ENCODE measurements around a stretch of chr7.

DNA sequence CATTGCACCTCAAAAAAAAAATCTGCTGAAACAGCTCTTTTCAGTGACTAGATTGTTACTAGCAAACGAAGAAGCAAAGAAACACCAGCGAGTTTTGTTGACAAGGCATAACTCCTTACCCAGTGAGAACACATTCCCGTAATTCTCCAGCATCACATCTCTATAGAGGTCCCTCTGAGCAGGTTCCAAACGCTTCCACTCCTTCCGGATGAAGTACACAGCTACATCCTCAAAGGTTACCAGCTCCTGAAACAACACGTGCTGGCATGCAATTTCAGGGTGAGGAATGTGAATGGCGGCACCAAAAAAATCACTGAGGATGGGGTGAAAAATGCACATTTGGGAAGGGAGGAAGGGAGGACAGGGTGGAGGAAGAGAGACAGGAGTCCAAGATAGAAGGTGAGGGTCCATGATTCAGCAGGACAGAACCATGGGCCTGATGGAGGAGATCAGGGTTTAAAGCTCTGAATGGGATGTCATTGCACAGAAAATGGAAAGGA, 6.5 kb downstream of the ZNF3 start:
- PRO-cap: no peak

DNA sequence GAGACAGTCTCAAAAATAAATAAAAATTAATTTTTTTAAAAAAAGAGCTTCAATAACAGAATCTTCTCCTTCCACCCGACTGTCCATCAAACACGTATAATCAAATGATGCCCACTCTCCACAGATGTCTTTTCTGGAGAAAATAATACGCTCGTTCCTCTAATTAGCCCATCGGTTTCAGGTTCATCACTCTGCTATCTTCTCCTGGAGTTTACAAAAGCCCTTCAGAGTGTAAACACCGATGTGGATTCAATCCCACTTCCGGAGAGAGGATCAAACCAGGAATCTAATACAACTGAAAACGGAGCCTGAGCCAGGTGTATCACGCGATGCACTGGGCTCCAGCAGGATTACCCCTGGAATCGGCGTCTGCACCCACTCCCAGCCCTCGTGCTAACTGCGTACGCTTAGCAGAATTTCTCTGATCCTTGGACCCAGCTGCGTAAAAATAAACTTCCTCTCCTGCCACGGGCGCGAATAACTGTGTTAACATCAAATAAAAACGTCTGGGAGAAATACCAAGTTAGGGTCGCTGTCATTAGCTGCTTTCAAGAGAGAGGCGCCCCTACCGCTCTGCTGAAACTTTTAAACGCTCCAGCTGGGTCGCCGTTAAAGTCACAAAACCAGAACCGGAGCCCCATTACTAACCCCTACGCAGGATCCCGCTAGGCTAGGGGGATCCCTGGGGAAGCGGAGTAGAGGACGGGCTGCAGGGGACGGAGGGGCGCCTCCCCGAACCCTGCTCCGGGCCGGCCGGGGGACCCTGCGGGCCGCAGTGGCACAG, 548 bp downstream of the ZNF3 start:
- PRO-cap: unidirectional peak, plus-strand start at position 294 of the sequence

DNA sequence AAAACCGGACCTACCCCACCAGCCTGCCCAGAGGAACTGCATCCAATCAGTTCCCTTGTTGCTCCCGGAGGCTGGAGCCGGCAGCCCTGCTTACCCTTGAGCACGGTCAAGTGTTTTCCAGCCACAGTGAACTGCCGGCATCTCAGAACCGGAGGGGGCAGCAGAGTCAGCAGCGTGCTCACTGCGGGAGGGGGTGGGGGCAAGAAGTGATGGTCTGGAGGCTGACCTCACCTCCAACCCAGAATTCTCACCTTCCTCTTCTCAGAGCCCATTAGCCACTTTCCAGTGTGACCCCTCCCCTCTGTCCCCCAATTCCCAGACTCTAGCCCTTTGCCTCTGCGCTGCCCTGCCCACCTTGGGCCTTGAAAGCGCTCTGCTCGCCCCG, 1.3 kb downstream of the TRAPPC14 start:
- PRO-cap: no peak

DNA sequence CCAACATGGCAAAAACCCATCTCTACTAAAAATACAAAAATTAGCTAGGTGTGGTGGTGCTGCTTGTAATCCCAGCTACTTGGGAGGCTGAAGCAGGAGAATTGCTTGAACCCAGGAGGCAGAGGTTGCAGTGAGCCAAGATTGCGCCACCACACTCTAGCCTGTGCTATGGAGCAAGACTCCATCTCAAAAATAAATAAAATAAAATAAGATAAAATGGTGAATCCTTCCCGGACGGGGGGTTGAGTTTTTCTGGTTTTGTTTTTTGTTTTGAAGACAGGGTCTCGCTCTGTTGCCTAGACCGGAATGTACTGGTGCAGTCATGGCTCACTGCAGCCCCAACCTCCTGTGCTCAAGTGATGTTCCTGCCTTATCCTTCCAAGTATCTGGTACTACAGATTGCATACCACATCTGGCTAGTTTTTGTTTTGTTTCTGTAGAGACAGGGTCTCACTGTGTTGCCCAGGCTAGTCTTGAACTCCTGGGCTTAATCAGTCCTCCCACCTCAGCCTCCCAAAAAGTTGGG, 14.7 kb downstream of the STAG3 start:
- PRO-cap: no peak

GRCh38 chr7:100338044-100338580, 19.8 kb upstream of the PILRB start:
- PRO-cap: no peak

- PRO-cap: no peak
Measured at GRCh38 chr7:100353537-100354254, 4.2 kb upstream of the PILRB start.

DNA sequence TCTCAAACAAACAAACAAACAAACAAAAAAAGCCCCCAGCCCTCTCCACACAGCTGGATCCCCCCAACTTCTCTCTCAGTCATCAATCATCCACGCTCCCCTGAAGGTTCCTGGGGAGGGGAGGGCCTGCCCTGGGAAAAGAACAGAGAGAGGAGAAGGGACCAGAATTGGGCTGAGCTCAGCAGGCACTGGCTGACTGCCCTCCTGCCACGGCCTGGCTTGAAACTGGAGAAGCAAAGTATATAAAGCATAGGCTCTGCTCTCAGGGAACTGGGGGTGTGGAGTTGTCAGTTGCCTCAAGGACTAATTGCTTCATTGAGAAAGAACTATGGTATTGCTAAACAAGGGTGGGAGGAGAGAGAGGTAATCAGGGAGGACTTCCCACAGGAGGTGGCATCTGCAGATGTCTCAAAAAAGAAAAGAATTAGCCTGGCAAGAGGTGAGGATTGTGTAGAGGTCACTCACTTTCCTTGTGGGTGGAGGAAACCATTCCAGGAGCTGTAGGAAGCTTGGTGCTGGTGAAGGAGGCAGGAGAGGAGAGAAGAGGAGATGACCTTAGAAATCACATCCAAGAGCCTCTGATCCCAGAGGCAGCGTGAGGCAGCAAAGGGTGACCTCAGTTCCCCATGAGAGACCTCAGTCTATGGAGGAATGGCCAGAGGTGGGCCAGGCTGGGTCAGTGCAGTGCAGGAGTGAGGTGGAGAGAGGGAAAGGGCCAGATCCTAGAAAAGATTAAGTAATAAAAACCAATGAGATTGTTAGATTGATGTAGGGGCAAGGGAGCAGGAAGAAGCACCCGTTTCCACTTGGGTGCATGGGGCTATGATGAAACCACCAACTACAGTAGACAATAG, 2.3 kb downstream of the PILRB start:
- PRO-cap: no peak

DNA sequence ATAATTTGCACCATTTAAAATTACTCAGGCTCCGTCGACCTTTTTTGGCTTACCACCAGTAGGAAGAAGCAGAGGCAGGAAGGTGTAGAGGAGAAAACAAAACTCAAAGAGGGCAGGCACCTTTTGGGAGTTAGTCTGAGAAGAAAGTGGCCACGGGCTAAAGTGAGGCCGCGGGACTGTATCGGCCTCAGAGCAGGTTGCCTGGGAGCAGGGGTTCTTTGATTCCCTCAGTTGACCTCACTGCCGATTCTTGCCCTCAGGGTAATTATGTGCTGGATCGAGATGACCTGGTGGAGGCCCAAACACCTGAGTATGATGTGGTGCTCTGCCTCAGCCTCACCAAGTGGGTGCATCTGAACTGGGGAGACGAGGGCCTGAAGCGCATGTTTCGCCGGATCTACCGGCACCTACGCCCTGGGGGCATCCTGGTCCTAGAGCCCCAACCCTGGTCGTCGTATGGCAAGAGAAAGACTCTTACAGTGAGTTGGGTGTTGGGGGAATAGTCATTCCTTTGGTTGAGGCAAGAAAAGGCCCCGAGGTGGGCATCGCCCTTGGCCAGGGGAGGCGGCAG, 3.1 kb downstream of the MEPCE start:
- PRO-cap: no peak

DNA sequence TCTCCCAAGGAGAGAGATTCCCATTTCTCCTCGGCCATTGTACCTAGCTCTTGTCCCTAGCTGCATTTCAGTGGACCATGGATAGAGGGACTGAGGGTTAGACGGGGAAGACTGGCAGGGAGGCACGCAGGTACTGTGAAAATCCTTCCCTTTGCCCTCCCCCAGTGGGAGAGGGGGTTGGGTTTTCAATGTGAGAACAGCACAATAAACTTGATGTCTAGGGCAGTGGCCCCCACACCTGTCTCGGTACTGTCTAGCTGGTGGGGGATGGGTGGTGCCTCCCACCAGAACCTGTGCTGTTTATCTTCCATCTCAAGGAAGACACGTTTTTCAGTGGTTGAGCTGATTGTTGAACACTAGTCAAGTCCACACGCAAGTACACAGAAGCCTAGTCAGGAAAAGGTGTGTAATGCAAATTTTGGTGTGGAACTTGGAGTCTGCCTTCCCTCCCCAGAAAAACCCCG, 2.4 kb downstream of the PPP1R35 start:
- PRO-cap: no peak

GRCh38 chr7:100440055-100440616, 3.8 kb upstream of the PPP1R35 start:
- PRO-cap: no peak

- PRO-cap: no peak
Measured at GRCh38 chr7:100469337-100469945, 5.4 kb upstream of the SPACDR start.

GRCh38 chr7:100510747-100511216, 27.1 kb downstream of the NYAP1 start:
- PRO-cap: no peak

DNA sequence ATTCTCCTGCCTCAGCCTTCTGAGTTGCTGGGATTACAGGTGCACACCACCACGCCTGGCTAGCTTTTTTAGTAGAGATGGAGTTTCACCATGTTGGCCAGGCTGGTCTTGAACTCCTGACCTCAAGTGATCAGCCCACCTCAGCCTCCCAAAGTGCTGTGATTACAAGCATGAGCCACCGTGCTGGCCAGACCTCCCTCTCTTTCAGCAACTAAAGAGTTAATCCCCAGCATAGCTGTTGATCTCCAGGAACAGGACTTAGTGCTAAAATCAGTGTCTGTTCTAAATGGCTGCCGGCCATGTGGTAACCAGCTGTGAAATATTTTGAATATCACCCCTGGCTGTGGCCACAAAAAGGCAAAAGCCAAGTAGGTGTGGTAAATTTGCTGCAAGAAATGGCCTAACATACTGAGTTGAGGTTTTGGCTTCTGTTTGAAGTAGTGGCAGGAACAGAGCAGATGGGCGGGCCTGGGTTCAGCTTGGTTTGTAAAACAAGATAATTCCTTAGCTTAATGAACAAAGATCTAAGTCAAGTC, 22.9 kb upstream of the AGFG2 start:
- PRO-cap: no peak

DNA sequence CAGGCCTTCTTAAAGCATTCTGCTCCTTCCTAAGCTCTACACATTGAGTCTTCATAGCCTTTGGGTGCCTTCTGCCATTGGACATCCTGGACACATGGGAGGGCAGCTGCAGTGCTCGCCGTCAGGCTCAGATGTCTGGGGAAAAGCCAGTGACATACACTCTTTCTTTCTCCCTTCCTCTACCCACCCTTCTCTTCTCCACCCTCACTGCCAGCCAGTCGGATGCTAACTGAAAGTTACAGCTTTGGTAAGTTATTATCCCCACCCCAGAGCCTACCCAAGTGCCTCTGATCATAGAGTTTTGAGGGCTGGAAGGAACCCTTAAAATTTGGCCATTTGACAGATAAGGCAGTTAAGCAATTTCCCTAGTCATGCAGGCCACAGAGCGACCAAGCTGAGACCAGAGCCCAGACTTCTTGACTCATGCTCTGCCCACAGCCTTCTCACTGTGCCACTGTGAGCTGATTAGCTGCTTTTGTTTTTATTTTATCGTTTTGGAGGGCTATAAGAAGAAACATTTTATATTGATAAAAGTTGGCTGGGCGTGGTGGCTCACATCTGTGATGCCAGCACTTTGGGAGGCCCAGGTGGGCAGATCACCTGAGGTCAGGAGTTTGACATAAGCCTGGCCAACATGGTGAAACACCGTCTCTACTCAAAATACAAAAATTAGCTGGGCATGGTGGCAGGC, 17.2 kb downstream of the SAP25 start:
- PRO-cap: no peak

DNA sequence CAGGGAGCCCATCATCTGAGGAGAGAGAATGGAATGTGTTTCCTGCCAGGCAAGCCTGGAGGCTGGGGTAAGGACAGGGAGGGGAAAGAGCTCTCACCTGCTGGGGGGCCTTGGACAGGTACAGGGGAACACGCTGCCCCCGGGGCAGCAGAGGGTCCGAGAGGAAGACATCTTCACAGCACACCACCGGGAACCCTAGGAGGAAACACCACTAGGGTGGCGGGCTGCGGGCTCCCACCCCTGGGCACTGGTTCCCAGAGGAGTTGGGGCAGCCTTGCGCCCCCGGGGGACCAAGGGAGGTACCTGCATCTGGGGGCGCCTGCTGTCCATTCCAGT, 1.2 kb downstream of the SAP25 start:
- PRO-cap: no peak

DNA sequence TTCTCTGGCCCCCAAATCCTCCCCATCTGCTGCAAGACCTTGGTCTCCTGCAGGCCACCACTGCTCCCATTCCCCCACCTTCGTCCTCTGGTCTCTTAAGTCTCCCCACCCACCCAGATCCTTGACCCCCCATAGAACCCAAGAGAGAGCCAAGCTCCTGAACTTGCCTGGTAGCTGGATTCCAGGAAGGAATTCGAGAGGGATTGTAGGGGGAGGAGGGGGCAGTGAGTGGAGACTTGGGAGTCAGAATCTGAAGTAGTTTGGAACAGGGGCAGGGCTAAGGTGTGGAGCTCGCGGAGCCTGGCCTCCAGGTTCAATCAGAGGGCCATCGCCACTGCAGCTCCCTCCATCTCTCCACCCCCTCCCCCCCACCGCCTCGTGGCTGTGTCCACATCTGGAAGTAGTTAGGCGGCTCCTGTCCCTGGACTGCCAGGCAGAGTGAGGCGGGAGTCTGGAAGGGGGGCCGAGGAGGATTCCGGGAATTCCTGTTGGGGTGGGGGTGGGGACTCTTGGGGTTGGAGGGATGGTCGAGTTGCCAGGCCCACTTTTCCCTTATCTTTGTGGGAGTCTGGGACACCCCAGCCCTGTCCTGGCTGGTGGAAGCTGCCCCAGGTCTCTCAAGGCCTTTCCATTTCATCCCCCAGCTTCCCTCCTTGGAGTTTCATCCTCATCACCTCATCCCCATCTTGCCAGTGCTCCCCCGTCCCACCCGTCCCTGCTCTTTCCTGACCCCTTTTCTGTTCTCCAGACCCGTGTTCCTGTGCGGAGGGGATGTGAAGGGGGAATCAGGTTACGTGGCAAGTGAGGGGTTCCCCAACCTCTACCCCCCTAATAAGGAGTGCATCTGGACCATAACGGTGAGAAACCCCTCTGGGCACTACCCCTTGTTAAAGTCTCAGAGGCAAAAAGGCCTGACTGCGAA, 780 bp downstream of the PCOLCE start:
- PRO-cap: no peak

- PRO-cap: bidirectional peak, plus-strand start at chr7:100605833, minus-strand start at chr7:100605775
Measured at GRCh38 chr7:100604986-100606075, 3.2 kb downstream of the PCOLCE start.

- PRO-cap: no peak
Measured at GRCh38 chr7:100642433-100643249, 1.3 kb upstream of the TFR2 start.

- PRO-cap: no peak
Measured at GRCh38 chr7:100686547-100686988, 7.5 kb downstream of the GIGYF1 start.

GRCh38 chr7:100836860-100837040, 9.4 kb upstream of the EPHB4 start:
- PRO-cap: no peak